ENCODE results near the gene NOS3.

- PRO-cap: no peak
Observed at GRCh38 chr7:149772580-149772858, 869 bp downstream of the ZNF467 start.

DNA sequence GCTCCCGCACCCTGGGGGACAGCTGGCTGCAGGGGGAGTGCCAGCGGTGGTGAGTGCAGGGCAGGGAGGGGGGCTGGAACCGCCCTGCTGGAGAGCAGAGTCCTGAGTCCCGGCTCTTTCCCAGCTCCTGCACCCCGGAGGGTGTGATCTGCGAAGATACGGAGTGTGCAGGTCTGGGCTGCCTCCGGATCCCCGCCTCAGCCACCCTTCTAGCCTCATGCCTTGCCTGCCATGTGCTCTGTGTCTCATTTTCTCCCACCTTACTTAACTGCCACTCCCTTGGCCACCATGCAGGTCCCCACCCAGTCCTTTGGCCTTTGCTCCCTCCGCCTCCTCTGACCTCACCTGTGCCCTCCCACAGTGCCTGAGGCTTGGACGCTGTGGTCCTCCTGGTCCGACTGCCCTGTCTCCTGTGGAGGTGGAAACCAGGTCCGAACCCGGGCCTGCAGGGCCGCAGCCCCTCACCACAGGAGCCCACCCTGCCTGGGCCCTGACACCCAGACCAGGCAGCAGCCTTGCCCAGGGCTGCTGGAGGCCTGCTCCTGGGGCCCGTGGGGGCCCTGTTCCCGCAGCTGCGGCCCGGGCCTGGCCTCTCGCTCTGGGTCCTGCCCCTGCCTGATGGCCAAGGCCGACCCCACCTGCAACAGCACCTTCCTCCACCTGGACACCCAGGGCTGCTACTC lies 16.5 kb upstream of the ZNF862 start:
- PRO-cap: no peak

- PRO-cap: no peak
Observed at GRCh38 chr7:149844172-149844927, 6.2 kb downstream of the ZNF862 start.

GRCh38 chr7:149883769-149884478 lies 10.2 kb downstream of the ATP6V0E2 start:
- PRO-cap: no peak

DNA sequence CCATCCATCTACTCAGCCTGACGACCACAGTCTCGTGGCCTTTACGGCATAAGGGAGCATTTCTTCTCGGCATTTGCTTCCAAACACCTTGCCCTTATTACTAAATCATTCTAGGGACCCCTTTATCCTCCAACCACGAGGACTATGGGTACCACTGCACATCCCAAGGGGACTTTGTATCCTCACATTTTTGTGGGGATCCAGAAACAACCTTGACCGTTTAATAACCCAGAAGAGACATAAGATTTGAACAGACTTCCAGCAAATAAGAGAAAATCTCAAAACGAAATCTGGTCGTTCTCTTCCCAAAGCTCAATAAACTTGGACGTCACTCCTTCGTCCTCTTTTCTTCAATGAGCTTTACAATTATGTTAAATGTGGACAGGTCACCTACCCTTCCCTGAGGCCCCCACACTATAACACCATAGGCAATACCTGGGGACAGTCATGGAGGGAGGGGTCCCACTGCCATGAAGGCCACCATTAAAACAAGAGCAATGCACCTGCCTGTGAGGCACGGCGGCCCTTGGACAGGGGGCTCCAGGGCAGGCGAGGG lies 213.5 kb upstream of the LRRC61 start:
- PRO-cap: no peak

DNA sequence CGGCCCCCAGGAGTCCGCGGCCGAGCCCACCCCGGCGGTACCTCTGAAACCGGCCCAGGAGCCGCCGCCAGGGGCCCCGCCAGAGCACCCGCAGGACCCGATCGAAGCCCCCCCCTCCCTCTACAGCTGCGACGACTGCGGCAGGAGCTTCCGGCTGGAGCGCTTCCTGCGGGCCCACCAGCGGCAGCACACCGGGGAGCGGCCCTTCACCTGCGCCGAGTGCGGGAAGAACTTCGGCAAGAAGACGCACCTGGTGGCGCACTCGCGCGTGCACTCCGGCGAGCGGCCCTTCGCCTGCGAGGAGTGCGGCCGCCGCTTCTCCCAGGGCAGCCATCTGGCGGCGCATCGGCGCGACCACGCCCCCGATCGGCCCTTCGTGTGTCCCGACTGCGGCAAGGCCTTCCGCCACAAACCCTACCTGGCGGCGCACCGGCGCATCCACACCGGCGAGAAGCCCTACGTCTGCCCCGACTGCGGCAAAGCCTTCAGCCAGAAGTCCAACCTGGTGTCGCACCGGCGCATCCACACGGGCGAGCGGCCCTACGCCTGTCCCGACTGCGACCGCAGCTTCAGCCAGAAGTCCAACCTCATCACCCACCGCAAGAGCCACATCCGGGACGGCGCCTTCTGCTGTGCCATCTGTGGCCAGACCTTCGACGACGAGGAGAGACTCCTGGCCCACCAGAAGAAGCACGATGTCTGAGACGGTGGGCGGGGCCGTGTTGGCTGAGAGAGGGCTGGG lies 3.8 kb downstream of the REPIN1 start:
- PRO-cap: no peak

GRCh38 chr7:150384585-150385034 lies 5.5 kb downstream of the ZNF775 start:
- PRO-cap: no peak

GRCh38 chr7:150630448-150630925 lies 1.7 kb downstream of the GIMAP6 start:
- PRO-cap: no peak

DNA sequence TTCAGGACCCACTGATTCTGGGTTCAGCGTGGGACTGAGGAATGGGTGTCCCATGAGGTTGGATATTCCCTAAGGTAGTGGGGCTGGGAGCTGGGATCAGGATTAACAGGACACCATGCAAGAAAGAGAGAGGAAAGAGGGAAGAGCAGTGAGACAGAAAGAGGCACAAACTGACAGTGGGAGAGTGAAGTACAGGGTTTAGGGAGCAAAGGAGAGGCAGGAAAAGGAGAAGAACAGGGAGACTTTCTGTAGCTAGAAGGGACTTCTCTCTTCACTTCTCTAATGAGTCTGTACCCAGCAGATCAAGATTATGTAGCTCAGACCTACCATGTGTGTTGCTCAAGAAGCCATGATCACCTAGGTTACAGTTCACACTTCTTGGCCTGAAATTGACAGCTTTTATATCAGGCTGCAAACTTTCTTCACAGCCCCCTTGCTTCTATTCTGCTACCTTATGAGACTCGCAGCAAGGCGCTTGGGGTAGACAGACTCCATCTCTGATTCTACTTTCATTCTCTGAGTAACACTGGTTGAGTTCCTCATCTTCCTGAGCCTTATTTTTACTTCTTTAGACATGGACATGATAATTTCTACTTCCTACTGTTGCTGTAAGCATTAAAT lies 19.7 kb upstream of the GIMAP2 start:
- PRO-cap: no peak

GRCh38 chr7:150743472-150744043 lies 6.3 kb downstream of the GIMAP5 start:
- PRO-cap: no peak

- PRO-cap: no peak
Observed at GRCh38 chr7:150745086-150745981, 8.1 kb downstream of the GIMAP5 start.

- PRO-cap: no peak
Observed at GRCh38 chr7:150869373-150869930, 17.1 kb downstream of the AOC1 start.

GRCh38 chr7:150903522-150903977 lies 51.2 kb downstream of the AOC1 start:
- PRO-cap: no peak

DNA sequence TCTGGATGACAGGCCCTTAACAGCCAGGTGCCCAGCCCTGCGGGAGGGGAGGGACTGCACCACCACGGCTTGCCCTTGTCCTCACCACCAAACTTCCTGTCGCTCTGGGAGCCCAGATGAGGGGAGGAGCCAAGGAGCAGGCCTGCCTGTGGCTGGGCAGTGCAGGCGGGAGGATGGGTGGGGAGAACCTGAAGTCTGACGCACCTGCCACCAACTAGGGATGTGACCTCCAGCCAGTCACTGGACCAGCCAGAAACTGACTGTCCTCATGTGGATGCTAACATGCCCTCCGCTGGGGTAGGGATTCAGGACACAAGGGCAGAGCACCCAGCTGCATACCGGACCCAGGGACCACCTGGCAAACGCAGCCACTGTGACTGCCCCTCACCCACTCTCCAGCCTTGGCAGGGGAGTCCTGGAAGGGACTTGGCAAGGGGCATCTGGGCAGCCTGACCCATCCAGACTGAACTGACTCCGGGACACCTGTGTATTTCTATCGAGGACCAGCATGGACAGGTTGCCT lies 35.8 kb downstream of the KCNH2 start:
- PRO-cap: no peak

DNA sequence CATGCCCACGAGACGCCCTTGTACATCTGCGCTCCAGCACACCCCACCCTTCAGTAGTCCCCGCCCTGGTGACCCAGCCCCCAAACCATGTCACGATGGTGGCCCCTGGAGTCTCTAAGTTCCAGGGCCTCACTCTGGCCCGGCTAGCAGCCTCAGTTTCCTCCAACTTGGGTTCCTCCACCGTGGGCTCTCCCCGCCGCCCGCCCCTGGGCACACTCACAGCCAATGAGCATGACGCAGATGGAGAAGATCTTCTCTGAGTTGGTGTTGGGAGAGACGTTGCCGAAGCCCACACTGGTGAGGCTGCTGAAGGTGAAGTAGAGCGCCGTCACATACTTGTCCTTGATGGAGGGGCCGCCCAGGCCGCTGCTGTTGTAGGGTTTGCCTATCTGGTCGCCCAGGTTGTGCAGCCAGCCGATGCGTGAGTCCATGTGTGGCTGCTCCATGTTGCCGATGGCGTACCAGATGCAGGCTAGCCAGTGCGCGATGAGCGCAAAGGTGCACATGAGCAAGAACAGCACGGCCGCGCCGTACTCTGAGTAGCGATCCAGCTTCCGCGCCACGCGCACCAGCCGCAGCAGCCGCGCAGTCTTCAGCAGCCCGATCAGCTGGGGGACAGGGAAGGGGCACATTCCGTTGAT lies 26.8 kb downstream of the KCNH2 start:
- PRO-cap: no peak

DNA sequence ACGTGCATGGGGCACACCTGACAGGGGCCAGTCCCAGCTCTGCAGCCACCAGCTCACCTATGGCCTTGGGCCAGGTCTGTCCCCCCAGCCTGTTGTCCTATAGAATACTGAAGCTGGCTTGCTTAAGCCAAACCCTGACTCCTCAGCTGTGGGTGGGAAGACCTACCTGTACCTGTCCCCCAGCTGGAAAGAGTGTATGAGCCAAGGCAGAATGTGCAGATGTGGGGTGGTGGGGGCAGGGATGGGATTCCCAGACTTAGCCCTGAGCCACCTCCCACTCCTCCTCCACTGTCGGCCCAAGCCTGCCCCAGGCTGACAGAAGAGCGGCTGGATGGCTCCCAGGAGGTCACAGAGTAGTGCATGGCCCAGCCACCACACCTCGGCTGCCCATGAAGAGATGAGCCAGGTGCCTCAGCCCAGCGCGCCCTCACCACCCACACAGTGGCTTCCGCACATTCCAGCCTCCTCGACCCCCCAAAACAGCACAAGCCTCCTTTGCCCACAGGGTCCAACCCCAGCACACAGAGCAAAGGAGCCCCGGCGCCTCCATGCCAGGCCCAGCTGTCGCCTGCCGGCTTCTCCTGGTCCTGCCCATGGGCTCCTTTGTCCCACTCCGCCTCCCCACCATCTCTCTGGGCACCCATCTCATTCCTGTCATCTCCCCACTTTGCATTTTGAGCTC lies 23.5 kb downstream of the KCNH2 start:
- PRO-cap: no peak

DNA sequence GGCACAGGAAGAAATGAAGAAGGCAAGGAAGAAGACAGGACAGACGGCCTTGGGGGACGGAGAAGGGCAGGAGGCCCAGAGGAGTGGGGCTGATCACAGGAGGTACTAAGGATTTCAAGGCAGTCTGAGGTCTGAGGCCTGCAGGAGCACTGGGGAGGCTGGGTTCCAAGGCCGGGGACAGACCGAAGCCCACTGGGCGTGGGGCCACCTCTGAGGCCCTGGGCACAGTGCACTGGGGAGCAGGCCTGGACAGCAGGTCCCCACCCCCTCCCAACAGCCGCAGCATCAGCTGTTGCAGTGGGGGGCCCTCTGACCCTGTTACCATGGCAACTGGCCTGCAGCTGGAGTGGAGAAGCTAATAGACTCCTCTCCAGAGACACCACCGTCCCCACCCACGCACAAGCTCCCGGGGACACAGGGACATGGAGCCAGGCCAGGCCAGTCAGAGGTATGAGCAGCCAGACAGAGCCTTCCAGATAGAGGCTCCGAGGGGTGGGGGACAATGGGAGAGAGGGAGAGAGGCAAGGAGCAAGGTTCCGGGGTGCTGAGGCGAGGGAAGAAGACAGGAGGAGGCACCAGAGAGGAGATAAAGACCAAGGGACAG lies 6.9 kb downstream of the KCNH2 start:
- PRO-cap: no peak

DNA sequence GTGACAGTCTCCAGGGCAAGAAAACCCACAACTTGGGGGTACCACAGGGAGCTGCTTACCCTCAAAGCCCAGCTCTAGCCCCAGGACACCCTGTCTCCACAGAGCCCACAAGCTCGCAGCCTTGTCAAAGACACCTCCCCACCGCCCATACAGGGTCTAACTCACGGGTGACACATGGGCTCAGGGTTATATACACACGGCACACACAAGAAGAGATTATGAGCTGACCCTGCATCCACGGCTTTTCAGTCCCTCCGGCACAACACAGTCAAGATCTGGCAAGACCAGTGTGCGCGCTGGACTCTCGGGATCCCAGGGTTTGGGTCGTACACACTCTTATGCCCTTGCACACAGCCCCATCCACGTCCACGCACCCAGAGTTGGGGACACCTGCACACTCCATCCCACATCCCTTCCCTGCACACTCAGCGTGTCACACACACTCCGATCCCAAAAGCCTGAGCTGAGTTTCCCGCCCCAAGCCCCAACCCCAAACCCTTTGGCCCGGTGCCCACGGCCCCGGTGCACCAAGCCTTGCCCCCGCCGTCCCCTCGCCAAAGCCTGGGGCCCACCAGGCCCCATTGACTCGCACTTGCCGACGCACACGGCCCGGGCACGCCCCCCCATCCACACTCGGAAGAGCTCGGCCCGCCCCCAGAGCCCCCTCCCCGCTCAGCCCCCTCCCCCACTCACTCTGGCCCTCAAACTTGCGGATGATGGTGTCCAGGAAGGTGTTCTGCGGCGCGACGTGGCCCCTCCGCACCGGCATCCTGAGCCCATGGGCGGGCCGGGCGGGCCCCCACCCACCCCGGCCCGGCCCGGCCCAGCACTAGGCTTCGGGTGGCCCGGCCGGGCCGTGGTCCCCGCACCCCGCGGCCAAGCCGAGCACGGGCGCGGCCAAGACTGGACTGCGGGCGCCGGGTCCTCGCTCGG lies 710 bp downstream of the KCNH2 start:
- PRO-cap: no peak

DNA sequence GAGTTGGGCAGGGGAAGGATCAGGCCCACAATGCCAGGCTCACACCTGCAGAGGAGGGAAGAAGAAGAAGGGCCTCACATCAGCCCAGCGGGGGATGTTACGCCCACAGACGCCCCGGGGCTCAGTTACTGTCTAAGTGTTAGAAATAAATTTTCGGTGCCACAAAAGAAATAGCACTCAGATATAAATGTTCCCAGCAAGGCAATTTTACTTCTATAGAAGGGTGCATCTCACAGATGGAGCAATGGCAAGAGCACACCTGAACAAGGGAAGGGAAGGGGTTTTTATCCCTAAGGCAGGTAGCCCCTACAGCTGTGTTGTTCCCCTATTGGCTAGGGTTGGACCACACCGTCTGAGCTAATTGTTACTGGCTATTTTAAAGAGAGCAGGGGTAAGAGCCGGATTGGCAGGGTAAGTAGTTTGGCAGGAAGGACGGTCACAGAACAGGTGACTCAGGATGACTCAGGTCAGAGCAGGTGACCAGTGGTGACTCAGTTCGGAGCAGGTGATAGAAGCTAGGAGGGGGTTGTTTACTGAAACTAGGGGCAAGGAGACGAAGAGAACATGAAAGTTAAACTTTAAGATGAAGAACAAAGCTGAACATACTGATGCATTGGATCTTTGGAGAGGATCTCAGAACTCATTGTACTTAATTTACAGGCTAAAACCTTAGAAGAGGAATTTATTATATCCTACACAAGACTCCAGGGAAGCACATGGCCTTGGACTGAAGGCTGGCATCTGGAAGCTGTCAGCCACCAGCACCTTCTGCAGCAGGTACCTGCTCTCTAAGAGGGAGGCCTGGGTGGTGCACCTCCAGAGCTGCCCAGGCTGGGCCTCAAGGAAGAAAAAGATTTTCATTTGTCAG lies at the start of gene NOS3:
Gene NOS3 (plus strand): TSS at position 494 of the 868 bp plus-strand sequence.
- PRO-cap: no peak

- PRO-cap: no peak
Observed at GRCh38 chr7:151008006-151008505, 16.2 kb downstream of the ATG9B start.

All from SP-49 (cell line).